Kidney (tissue), 2 donors: ENCODE measurements around the gene GMDS.

DNA sequence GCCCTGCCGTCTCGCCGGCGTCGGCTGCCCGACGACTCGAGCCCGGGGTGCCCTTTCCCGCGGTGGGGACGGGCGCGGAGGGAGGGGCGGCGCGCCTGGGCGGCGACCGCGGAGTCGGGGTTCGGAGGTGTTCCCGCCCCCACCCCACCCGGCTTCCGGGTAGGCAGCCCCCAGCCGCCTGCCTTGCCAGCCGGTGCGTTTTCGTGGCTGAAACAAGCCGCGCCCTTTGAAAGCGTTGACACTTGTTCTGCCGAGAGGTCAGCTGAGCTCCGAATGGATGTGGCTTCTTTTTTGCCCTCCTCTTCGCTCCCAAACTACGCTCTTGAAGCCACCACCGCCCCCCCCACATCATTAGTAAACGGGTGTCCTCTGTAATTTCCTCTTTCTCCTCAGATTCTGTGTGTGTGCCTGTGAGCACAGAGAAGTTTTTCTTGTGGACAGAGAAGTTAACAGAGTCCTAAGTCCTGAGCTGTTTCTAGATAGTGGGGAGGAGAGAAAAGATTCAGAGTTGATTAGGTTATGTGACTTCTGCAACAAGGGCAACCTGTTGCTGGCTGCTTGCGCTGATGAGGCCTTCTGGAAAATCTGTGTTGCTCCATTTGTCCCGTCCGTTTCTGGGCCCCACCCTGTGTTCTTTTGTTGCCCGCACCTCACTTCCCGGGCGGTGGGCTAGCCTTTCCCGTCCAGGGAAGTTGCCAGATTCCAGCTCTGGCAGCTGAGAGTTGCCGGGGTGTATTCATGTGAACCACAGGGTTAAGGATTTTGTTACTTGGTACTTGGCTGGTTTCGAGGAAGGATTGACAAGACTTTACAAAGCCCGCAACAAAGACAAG is 534 bp downstream of the DUSP22 start:
- PRO-cap: bidirectional peak, plus-strand start at position 392 of the sequence, minus-strand start at position 38 of the sequence; unidirectional peak, minus-strand start at position 578 of the sequence; unidirectional peak, minus-strand start at position 616 of the sequence
- RRBS: 20% methylated on average over 23 of the region's 49 CpGs

- PRO-cap: no peak
- RRBS: no CpG with 5 or more reads among the region's 4 CpGs
Observed at GRCh38 chr6:320624-320974, 28.3 kb downstream of the DUSP22 start.

- PRO-cap: no peak
- RRBS: no CpG with 5 or more reads among the region's 11 CpGs
Observed at GRCh38 chr6:387973-388843, 3.3 kb upstream of the IRF4 start.

- PRO-cap: no peak
- RRBS: no CpG with 5 or more reads among the region's 7 CpGs
Observed at GRCh38 chr6:425475-425790, 33.9 kb downstream of the IRF4 start.

GRCh38 chr6:900639-901435 is 207.9 kb upstream of the EXOC2 start:
- PRO-cap: no peak
- RRBS: no CpG with 5 or more reads among the region's 23 CpGs

DNA sequence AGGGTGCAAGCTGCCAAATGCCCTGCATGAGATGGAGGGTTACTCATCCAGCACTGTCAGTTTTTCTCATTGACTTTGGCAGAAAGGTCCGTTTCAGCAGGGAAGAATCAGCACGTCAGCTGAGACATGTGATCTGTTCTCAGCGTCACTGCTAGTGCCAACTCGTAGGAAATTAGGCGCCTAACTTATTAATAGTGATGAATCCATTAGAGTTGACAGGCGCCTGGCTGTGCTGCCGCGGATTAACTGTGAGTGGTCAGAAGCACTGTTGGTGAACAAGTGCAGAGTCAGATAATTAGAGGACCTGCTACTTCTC is 175.5 kb upstream of the FOXQ1 start:
- PRO-cap: bidirectional peak, plus-strand start at position 209 of the sequence, minus-strand start at position 68 of the sequence
- RRBS: no CpG with 5 or more reads among the region's 8 CpGs

GRCh38 chr6:1250513-1251077 is 61.3 kb upstream of the FOXQ1 start:
- PRO-cap: no peak
- RRBS: no CpG with 5 or more reads among the region's 9 CpGs

- PRO-cap: no peak
- RRBS: no CpG with 5 or more reads among the region's 44 CpGs
Observed at GRCh38 chr6:1390825-1391377, 1.5 kb downstream of the FOXF2 start.

DNA sequence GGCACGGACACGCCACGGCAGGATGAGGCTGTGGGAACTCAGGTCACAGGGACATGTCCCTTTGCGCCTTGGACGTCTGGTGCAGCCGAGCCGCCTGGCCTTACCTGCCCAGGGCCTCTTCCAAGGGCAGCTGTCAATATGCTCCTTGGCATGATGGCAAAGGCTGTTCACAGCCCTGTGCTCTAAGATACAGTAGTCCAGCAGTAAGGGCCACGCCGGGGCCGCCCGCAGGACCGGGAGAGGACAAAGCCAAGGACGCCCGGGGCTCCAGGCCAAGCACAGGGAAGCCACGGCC is 12.9 kb downstream of the FOXF2 start:
- PRO-cap: no peak
- RRBS: no CpG with 5 or more reads among the region's 15 CpGs

GRCh38 chr6:1678058-1678747 is 68.5 kb downstream of the FOXC1 start:
- PRO-cap: no peak
- RRBS: no CpG with 5 or more reads among the region's 7 CpGs

DNA sequence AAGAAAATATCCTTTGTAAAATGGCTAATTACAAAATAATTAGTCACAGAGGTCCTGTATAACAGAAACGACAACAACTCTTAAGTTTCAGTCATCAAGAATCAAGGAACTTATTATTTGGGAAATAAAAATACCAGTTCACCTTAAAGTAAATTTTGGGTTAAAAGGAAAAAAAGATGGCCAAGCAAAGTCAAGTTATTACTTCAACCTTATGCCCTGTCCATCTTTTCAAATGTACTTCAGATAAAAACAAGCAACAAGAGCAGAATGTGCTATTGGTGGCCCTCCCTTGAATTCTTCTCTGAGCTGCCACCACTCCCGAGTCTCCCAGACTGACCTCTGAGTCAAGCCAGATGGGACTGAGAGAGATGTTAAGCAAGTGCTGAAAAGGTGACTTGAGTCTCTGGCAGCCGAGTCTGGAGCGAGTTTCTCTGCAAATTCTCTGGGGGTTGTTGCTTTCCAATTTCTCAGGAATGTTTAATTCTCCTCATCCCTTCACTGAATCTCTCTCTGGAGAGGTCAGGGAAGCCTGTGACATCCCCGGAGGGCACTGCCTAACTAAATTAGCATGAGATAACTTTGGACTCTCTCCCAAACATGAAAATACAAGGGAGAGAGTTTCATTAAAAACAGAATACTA is 157.6 kb downstream of the FOXC1 start:
- PRO-cap: no peak
- RRBS: 28% methylated on average over 1 of the region's 5 CpGs

GRCh38 chr6:1884170-1884679 is 274.5 kb downstream of the FOXC1 start:
- PRO-cap: no peak
- RRBS: no CpG with 5 or more reads among the region's 2 CpGs

DNA sequence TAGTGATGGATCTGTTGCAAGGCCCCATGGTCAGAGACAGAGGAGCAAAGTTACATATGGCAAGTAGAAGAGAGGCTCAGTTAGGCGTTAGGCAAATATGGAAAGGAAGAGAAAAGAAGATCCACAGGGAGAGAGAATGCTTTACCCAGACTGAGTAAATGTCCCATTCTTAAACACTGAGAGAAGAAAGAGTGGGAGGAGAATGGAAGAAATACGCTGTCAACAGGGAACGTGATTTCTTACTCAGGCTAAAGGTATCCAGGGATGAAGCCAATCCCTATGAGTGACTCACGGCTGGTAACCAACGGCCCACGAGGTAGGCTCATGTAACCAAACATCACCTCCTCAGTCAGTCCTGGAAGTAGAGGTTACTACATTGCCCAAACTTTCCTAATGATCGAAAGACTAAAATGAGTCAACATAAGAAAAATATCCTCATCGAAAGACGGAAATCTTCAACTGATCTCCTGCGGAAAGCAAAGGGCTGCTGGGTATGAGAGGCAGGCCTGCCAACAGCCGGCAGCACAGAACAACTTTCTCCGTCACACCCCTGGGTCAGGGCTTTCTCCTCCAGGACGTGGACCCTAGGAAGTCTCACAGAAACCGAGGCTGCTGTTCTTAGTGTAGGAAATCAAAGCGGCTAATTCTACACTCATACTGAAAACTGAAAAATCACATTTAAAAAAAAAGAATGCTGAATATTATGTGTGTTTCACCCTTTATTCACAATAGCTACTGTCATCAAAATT is 292.6 kb downstream of the GMDS start:
- PRO-cap: no peak
- RRBS: no CpG with 5 or more reads among the region's 15 CpGs

GRCh38 chr6:1977685-1978140 is 267.7 kb downstream of the GMDS start:
- PRO-cap: no peak
- RRBS: no CpG with 5 or more reads among the region's 5 CpGs

DNA sequence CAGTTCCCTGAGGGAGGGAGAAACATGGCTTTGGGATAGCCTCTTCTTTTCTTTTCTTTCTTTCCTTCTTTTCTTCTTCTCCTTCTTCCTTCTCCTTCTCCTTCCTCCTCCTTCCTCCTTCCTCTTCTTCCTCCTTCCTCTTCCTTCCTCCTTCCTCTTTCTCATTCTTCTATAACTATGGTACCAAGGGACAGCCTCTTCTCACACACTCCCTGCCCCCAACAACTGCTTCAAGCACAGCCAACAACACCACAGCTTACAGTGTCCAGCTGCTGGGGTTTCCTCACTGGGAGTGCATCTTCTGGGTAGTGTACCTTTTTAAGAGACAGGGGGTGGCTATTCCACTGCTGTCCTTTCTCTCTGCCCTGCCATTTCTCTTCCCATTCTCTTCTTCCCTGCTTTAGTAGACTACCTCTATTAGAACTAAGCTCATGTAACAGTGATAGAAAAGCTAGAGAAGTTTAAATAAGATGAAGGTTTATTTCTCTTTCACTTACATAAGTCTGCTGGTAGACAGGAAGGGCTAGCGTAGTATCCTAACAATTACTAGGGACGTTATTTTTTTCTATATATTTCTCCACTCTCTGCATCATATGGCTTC is 249.3 kb downstream of the GMDS start:
- PRO-cap: no peak
- RRBS: no CpG with 5 or more reads among the region's 2 CpGs

- PRO-cap: no peak
- RRBS: no CpG with 5 or more reads among the region's 2 CpGs
Observed at GRCh38 chr6:2104296-2104787, 141.1 kb downstream of the GMDS start.

DNA sequence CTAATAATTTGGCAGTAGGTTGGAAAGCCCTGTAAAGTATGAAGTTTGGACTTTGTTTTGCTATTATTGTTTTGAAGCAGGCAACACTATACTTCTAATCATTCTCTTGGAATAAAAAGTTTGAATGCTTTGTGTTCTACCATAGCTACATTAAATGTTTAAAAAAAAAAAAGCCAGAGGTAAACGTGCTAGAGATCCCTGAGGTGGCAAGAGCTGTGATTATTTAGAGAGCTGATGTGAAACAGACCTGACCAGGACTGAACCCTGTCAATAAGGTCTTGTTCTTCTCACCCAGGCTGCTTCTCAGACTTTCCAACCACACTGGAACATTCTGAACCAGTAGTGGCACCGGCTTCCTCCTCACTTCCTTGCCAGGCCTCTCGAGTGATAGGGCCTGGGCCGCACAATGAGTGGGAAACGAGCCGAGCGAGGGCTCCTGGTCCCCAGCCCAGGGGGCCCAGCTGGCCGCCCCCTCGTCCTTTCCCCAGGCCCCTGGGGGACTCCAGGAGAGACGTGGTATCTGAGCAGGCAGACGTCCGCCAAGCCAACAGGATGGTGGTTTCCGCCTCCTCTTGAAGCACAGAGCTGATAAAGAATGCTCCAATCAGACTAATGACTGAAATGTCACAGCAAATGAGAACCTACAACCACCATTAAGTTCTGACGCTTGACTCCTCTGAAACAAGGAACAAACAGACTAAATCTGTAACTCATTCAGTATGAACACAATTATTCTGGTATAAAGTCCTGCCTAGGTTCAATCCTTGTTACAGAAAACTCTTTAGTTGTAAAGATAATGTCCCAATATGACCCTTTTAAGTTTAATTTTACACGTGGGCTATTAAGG is 117.9 kb downstream of the GMDS start:
- PRO-cap: no peak
- RRBS: no CpG with 5 or more reads among the region's 15 CpGs

GRCh38 chr6:2203153-2203674 is 42.2 kb downstream of the GMDS start:
- PRO-cap: no peak
- RRBS: no CpG with 5 or more reads among the region's 5 CpGs

GRCh38 chr6:2244761-2245948 is at the start of gene GMDS:
Gene GMDS (minus strand): TSS chr6:2245605.
- PRO-cap: unidirectional peak, plus-strand start at chr6:2245041; bidirectional peak, plus-strand start at chr6:2245768, minus-strand start at chr6:2245569
- RRBS: 1% methylated on average over 76 of the region's 123 CpGs

- PRO-cap: unidirectional peak, minus-strand start at chr6:2246361
- RRBS: 3% methylated on average over 6 of the region's 22 CpGs
Observed at GRCh38 chr6:2245949-2246649, 694 bp upstream of the GMDS start.